Parotid gland (tissue), 1 donor: ENCODE measurements around a stretch of chr3.

DNA sequence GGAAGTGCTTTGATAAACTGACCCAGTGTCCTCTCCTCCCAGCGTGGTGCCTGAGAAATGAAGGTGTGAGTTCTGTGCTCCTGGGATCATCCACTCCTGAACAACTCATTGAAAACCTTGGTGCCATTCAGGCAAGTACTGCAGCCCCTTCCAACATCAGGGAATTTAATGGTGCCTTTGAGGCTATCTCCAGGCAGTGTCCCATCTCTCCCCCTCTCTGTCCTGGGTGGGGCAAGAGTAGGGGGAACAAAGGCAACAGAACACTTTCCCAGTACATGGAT lies 23.6 kb downstream of the SSR3 start:
- PRO-cap: no peak

DNA sequence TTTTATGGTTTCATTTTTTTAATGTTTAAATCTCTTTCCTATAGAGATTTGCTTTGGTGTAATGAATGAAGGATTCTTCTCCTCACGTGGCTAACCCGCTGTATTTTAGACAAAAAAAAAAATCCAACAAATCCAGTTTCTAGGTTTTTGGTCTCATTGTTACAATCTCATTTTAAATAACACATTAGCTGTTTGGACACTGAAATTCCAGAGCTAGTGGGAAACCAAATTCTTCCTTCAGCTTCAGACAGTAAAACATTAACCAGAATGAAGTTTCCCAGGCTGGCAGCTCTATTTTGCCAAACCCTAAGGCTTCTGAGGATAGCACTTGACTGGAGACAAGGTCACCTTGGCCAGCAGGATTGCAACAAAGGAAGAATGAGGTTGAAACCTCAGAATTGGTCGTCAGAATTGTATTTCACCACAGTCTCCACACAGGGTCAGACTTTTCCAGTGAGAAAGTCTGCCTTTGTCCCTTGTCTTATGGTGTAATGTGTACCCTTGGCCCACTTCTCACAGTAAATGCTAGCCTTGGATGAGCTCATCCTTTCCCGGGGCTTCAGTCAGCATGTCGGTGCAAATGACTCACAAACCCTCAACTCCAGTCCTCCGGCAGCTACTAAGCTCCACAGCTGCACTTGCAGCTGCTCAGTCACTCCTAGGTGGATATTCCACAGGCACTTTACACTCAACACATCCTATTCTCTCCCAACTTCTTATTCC lies 19.9 kb downstream of the SSR3 start:
- PRO-cap: no peak

- PRO-cap: no peak
Measured at GRCh38 chr3:156555526-156555839, 566 bp upstream of the SSR3 start.

DNA sequence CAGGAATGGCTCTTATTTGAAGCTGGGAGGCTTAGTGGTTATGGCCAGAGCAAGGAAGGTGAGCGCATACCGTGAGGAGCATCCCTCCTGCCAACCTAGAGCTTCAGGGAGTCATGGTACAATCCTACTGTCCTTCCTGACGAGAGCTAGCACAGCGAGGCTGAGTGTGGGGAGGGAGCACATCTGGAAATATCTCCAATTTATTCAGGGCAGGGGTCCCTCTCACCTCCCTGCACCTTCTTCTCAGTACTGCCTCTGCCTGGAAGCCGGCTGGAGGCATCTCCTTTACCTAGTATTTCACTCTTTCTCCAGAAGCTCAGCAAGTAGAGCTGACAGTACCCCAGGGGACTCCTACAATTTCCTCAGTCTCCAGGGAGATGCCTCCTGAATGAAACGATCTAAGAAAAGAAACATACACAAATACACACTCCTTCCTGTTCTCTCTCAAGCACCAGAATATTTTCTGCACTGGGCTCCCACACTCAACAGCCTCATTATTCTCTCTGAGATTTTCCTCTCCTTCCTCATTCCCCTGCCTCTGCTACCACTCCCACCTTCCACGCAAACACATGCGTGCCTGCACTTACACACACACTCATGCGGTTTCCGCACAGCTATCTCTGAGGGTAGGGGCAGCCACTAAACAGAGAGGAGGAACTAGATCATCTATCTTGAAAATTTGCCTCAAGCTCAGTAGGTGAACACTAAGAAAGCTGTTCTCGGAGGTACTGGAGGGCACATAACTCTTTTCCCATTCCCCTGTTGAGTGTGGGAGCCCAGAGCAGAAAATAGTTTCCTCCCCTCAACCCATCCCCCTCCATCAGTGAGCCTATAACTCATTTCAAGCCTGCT lies 30.8 kb upstream of the TIPARP start:
- PRO-cap: no peak

GRCh38 chr3:156675866-156675969 lies 1.3 kb downstream of the TIPARP start:
- PRO-cap: unidirectional peak, minus-strand start at chr3:156675909

DNA sequence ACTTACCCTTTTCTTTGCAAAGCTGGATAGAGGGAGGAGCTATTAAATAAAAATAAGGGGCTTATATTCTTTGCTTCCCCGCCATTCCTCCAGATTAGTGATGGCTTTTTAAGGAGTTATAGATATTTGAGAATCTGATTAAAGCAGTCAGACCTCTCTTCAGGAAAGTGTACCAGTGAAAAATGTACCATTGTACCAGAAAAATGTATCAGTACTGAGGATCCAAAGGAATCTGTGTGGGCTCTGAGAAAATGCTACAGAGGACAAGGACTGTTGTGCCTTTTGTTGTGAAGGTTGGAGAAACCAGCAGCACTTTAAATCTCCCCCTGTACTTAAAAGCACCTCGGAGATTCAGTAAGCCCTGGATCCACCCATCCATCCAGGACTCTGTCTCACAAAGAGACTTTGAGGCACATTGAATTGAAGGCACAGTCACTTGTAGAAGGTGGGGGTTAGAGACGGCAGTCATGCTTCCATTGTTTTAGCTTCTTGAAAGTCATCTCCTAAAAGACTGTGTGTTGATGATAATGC lies 27.2 kb downstream of the TIPARP start:
- PRO-cap: no peak

- PRO-cap: no peak
Measured at GRCh38 chr3:156707243-156707704, 32.9 kb downstream of the TIPARP start.

- PRO-cap: no peak
Measured at GRCh38 chr3:157064185-157064933, 95.6 kb downstream of the CCNL1 start.

GRCh38 chr3:157134532-157135370 lies 25.2 kb downstream of the CCNL1 start:
- PRO-cap: no peak

DNA sequence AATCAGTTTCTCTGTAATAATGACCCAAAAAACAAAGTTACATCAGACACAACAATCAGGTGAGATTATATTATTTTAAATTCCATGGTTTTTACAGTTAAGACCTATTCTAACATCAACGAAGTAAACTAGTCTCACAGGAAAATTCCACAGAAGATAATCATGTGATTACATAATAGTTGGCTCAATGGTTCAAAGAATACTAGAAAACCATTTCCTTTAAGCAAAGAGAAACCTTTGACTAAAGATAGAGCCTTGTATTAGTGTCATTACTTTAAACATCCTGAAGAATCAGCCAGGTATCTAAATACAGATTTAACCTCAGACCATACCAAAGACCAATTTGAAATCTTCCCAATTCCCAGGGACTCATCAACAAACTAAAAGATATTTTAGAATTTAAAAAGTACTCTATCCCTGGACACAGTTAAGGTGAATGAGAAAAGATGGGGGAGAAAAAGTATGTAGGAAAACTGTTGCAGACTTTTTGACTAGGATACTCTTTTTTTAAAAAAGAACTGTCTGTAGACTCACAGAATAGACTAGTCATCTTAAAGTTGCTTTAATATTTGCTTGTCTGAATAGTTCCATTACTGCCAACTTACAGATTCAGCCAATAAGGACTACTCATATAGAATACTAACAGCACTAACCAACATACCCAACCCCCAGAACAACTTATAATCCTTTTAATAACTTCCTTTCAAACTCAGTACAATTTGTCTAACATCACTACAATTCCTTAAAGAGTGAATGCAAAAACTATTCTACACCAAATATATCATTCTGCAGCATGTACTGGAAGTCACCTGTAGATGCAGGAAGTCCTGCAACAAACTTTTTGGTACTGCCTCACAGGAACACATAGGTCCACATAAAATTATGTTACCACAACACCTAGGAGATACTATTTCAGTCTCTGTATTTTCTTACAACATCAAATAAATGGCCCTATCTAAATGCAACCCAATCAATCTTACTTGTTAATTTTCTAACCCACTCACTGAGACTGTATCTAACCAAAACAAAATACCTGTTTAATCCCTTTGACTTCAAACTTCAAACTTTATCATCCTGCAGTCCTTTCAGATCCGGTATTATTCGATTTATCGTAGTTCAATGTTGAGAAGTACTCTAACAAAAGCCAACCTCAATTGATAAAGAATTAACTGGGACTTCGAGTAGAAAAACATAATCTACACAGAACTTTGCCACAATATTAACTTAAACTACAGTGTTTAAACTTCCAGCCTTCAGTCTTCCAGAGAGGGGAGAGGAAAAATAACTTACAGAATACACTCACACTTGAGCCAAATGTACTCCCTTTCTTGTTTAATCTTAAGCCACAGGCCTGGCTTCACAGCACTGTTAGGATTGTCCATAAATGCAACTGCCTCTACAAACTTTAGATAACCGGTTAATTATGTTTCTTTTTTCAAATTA lies 2.2 kb downstream of the CCNL1 start:
- PRO-cap: no peak

- PRO-cap: no peak
Measured at GRCh38 chr3:157160421-157160651, 389 bp upstream of the CCNL1 start.

GRCh38 chr3:157174099-157174574 lies 14.2 kb upstream of the CCNL1 start:
- PRO-cap: no peak

DNA sequence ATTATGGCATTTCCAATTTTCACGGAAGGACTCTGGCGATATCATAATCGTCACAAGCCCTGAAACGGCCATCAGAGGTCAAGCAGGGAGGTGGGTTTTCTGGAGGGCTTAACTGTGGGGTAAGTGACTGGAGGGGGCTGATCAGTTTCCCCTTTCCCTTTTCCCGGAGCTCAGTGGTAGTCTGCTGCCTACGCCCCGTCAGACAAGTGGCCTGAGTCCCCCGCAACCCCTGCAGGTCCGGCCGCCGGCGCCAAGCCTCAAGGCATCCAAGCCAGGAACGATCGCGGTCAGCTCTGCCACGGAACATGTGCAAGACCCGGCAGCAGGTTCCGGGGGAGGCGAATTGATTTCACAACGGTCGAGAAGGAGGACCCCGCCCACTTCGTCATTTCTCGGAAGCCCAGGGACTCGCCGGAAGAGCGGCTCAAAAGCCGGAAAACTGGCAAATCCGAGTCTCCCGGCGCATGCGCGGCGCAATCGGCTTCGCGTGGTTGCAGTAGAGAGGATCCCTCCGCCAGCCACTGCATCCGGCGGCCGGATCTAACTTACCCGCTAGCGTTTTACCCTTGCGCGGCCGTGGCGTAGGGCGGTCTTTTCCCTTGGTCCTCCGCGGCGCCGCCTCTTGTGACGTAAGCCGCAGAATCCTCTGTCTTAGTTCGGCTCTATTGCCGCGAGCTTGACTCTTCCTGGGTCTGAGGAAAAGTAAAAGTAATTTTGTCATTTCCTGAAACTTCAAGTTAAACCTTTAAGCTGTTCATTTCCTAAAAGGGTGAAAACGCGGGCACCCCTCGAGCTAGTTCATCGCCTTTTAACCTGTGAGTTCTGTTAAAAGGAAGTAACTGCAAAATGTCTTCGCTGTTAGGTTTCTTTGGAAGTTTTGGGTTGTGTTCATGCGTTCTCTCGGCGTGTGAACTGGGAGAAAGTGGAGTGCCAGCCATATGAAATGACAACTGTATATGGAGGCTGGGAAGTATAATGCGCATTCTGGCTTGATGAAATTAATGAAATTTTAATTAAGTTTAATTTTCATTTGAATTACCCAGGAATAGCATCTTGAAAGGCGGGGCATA lies 15.0 kb upstream of the CCNL1 start:
- PRO-cap: bidirectional peak, plus-strand start at position 649 of the sequence, minus-strand start at position 307 of the sequence

- PRO-cap: no peak
Measured at GRCh38 chr3:158703337-158703966, 28.8 kb downstream of the RARRES1 start.

DNA sequence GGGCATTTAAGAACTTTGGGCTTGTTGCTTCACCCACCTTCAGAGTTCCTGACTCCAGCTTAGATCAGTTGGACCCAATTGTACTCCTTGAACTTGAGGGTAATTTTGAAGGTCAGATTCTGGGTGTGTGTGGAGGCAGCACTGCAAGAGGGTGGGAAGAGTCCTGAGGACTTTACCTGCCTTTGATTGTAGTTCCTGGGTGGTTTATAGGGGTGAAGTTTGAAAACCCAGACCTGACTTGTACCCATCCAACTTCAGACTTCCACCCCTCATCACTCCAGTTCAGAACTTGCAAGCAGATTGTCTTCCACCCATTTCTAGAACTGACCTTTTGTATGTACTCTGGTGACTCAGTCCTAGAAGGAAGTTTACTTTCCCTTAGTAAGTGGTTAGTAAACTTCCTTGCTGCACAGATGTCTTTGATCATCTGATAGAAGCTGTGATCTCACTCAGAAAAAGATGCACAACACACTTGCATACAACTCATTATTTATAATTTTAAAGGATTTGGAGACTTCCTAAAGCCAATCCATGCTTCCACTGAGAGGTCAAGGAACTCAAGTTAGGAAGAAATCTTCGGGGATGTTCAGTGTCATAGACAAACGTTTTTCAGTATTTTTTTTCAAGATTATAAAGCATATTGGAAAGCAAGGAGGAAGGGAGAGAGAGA lies 100.7 kb downstream of the IQCJ start:
- PRO-cap: no peak

DNA sequence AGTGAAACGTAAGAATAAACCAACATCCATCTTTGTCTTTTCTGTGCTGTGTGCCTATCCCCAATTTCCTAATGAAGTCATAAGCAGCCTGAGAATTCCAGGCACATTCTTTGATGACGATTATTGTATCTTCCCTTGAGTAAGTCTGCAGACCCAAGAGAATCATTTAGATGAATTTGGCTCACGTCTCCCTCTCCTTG lies 331.1 kb downstream of the IQCJ-SCHIP1 start:
- PRO-cap: no peak

GRCh38 chr3:159794879-159795777 lies 430.1 kb upstream of the C3orf80 start:
- PRO-cap: no peak

- PRO-cap: no peak
Measured at GRCh38 chr3:159796199-159796622, 429.0 kb upstream of the C3orf80 start.

- PRO-cap: no peak
Measured at GRCh38 chr3:159804753-159805650, 420.2 kb upstream of the C3orf80 start.

DNA sequence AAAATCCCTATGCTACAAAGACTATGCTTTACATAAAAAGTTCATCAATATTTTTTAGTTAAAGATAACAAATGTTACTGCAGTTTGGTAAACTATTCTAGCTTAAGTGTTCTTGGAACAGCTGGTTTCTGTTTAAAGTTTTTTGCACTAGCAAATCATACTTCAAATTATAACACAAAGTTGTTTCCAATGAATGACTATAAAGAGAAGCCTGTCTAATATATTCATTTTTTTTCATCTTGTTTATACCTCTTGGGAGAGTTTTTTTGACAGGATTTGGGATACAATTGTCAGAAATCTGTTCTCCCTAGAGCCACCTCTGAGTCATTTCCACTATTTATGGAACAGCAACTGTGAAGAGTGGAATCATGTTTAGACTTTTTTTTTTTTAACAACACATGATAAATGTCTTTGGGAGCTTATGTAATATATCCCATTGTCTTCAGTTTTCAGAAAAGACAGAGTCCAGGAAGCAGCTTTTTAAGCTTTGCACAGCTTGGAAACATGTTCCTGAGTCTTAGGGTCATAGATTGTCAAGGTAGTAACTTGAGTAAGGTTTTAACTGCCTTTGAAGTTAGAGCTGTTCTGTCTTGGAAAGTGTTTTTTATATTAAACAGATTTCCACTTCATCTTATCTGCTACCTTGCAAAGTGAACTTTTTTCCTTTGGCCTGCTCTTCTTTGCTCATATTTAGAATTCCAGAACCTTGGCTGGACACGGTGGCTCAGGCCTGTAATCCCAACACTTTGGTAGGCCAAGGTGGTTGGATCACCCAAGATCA lies 388.3 kb upstream of the C3orf80 start:
- PRO-cap: unidirectional peak, plus-strand start at position 445 of the sequence